ENCODE measurements around a stretch of chr22.

- PRO-cap: no peak
Measured at GRCh38 chr22:25064682-25065330, 112.3 kb downstream of the KIAA1671 start.

DNA sequence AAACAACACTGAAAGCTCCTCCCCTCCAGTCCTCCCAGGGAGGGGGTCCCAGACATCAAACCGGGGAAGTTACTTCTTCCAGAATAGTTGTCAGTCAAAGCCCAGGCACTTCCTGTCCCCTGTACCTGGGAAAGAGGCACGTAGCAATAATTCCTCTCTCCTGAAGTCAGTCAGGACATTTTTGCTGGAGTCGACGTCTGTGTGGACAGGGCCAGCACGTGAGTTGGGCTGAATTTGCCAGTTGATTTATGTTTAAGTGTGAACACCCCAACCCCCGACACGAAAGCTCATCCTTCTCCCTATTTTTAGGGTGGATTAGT, 87.2 kb upstream of the CRYBB3 start:
- PRO-cap: no peak

DNA sequence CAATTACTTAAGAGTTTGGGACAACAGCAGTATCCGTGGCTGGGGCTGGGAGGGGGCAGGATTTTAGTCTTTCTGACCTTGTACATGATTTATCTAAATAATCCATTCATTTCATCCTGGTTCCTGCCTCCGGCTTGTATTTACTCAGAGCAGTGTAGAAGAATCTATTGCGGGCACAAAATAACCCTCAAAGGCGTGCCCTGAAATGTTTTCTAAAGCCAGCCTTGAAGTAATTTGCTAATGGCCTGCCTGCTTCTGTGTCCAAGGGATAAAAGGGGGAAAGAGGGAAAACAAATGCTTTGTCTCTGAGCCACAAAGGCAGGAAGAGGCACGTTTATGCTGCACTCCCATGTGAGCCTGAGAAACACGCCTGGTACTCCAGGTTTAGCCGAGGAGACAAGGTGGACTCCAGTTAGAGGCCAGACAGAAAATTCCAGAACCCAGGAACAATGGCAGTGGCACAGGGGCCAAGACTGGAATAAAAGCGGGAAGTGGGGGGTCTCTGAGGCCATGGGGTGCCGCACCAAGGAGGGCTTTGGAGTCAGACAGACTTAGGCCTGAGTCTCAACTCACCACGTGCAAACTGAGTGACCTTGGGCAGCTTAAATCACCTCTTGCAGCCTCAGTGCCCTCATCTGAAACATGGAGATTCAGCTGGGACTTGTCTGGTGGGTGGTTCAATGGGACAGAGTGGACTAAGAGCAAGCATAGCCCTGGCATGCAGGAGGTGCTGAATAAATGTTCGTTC, 84.7 kb upstream of the CRYBB3 start:
- PRO-cap: no peak

DNA sequence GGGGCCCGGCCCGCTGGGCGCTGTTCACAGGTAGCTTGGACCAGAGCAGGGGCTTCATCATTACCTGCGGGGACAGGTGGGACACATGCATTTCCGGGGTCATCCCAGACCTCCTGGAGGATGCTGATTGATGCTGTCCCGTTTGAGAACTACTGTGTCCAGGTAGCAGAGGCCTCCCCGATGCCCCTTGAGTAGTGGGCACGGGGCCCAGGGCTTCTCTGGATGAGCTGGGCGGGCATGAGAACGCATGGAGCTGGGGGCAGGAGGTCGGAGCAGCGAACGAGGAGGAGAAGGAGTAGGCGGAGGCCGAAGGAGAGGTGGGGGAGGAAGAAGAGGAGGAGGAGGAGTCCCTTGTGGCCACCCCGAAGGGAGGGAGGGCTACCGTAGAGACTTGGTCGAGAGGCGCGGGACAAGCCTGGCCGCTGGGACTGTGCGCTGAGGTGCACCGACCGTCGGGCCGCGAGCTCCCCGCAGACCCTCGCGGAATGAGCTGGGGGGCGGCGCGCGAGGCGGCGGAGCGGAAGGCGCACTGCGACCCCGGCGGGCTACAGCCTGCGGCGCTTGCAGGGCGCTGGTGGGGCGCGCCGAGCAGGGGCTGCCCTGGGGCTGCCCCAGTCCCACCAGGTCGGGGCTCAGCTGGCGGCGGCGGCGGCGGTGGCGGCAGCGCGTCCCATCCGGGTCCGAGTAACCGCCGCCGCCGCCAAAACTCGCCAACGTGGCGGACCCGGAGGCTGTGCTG, 63.0 kb downstream of the CRYBB2 start:
- PRO-cap: no peak

- PRO-cap: no peak
Measured at GRCh38 chr22:25656429-25657241, 85.4 kb upstream of the MYO18B start.

GRCh38 chr22:25666450-25666805, 75.6 kb upstream of the MYO18B start:
- PRO-cap: no peak

GRCh38 chr22:25754491-25755253, 12.7 kb downstream of the MYO18B start:
- PRO-cap: no peak

DNA sequence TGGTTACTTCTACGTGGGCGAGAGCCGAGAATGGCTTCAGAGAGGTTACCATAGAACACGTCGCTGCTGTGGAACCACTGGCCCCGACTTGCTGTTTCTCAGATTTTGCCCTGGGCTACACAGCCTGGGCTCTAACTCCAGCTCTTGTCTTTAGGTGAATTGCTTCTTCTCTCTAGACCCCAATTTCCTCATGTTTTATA, 80.6 kb upstream of the SEZ6L start:
- PRO-cap: no peak

GRCh38 chr22:26568221-26568792, 21.6 kb downstream of the TPST2 start:
- PRO-cap: no peak

- PRO-cap: no peak
Measured at GRCh38 chr22:26573219-26573716, 16.7 kb downstream of the TPST2 start.

GRCh38 chr22:26632500-26633253, 10.9 kb downstream of the CRYBA4 start:
- PRO-cap: no peak

- PRO-cap: no peak
Measured at GRCh38 chr22:26658250-26659420, 36.9 kb downstream of the CRYBA4 start.

DNA sequence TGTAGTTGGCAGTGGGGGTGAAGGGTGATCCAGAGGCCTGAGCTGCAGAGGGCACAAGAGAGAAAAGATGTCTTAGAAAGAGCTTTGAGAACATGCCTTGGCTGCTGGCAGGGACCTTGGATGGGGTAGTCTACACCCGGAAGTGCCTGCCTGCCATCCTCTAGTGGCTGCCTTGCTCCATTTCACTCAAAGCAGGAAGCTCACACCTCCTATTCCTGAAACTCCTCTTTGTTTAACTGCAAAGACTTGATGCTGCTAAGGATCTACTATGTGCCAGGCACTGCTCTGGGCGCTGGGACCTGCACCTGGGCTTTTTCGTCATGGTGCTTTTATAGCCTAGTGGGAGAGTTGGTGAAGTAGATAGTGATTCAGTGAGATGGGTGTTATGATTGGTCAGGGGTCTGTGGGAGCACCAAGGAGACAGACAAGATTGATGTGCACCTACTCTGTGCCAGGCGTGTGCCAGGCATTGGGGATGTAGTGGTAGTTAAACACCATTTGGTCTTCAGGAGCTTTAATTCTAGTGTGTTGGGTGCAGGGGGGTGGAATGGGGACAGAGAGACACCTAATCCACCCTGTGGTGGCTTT, 52.9 kb downstream of the CRYBA4 start:
- PRO-cap: no peak

DNA sequence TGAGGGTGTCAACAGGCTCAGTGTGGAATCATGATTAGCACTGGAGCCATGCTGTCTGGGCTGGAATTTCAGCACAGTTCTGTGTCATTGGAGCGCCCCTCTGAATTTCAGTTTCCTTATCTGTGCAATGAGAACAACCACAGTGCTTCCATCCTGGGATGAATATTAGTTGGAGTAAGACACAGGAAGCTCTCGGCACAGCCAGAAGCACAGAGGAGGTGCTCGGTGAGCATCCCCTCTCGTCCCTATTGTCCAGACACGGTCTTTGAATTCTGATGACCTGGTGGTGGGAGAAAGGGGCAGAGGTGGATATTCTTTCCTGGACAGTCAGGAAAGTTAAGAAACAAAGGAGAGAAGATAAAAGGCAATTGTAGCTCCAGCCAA, 92.4 kb downstream of the CRYBA4 start:
- PRO-cap: no peak

DNA sequence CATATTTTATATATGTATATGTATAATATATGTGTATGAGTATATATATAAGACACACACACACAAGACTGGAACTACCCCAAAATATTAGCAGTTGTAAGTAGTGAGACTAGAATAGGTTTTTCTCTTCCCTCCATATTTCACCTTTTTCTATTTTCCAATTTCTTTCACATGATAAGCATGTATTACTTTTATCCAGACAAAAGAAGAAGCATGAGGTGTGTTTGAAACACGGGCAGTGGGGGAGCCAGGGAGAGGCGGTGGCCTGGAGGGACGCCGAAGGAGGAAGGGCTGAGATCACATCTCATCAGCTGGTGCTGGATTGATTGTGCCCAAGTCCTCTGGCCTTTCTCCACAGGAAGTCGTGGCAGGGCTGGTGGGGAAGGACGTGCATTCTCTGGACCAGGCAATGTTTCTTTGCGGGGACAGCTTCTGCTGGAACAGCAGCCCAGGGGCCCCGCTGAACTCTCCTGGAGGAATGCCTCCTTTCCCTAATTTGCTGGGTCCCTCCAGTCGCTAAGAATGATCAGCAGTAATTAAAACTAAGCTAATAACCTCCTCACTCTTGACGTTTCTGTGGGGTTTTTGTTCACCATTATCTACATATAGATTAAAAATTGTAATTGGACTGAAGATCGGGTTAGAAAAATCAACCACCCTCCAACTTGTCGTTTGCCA, 118.5 kb downstream of the CRYBA4 start:
- PRO-cap: no peak

DNA sequence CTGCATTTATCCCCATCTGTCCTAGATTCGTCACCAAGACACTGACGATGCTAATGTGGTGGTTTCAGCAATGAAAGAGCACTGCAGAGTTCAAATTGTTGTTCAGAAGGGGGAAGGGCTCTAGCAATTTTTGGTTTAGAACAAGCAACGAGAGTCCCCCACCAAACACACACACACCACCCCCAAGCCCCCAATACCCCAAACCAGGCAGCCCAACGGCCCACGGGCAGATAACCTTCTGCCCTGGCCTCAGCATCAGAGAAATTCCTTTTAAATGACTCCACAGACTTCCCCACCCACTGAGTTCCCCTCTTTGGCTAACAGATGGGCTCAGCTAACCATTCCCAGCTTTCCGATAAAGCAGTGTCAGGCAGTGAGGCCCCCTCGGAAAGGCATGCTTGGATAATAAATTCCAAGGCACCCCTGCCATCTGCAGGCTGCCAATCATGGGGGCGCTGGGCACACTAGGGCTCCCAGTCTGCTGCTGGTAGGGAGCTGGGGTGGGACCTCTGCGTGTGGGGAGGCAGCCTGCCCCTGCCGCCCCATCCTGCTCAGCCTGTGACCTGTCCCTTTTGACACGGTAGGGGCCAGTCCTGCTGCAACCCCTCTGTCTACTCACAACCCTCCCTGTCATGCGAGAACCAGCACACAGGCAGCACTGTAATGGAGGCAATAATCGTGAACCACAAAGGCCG, 489.2 kb downstream of the CRYBA4 start:
- PRO-cap: unidirectional peak, plus-strand start at position 476 of the sequence

- PRO-cap: no peak
Measured at GRCh38 chr22:27662395-27663269, 138.9 kb downstream of the MN1 start.

DNA sequence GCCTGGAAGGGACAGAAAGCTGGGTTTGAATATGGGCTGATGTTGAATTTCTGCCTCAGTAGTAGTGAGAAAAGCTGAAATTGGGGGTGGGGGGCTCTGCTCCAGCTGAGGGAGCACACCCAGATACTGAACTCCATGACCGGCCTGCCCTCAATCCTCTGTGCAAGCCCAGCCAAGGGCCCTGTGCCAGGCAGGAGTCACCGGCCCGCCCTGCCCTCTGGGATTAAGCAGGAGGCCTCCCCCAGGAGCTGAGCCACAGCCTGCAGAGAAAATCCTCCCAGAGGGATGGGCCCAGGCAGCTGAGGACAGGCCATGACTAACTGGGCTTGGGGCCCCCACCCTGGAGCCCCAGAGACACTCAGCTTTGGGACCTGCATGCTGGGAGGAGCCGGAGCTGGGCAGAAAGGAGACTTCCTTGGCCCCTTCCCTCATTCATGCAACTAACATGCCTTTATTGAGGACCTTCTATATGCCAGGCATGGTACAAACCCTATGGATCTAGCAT, 48.8 kb downstream of the MN1 start:
- PRO-cap: no peak

DNA sequence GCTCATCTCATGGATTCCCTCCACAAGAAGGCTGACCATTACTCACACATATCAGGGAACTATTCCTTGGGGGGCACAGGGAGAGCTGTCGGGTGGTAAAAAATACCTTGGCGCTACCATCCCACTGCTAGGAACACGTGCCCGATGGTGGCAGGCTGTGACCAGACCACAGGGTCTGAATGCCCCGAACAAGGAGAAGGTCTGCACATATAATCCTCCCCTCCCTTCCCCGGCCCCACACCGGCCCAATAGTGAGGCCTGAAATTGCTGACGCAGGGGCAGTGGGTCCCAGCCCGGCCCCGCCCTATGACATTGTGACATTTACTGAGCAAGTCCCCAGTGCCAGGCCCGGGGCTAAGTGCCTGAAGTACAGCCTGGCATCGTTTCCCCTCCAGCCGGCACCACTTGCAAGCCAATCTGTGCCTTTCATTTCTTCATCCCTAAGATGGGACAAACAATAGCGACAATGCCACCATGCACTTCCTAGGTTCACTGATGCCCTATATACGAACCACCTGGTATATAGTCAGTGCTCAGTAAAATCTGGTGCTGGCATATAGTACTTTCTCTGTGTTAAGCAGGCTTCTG, 19.4 kb downstream of the MN1 start:
- PRO-cap: no peak

- PRO-cap: no peak
Measured at GRCh38 chr22:27783759-27784148, 17.8 kb downstream of the MN1 start.

All from mesothelial cell of epicardium (in vitro differentiated cells).